Gastrocnemius medialis (tissue), 3 donors: ENCODE measurements around a stretch of chr20.

- PRO-cap: bidirectional peak, plus-strand start at chr20:50166321, minus-strand start at chr20:50166200
- RAMPAGE, long total RNA, 3 experiments: start-site peak on the minus strand in 1 of 3 experiments, at chr20:50166091-50166113 at its widest, 17 reads per replicate
These were observed 12.6 kb upstream of the PEDS1 start for GRCh38 chr20:50165948-50166687.

DNA sequence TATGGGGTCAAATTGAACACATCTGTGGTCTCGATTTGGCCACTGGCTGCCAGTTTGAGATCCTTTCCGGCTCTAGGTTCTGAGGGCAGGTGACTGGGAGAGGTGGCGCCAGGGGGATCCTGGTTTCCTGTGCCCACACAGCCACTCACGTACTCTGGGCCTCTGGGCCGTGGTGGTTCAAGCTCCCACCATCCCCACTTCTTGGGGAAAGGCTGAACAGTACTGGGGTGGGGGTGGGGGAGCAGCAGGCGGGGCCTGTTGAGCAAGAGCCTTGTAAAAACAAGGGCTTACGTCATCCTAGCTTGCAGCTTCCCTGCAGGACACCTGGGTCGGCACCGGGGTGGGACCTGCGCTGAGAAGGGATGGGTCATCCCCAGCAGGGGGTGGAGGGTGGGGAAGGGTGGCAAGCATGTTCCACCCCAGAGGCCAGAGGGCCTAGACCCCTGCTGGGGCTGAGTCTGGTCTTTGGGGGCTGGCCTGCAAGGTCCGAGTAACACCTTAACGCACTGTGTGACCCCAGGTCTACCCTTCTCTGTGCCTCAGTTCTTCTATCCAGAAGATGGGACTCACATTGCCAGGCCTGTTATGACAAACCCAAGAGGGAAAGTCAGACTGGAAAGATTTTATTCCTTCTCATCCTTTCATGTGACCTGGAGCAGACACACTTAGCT, 3.1 kb upstream of the CEBPB start:
- PRO-cap: no peak
- RAMPAGE, long total RNA, 3 experiments: no peak in any of the 3 experiments

DNA sequence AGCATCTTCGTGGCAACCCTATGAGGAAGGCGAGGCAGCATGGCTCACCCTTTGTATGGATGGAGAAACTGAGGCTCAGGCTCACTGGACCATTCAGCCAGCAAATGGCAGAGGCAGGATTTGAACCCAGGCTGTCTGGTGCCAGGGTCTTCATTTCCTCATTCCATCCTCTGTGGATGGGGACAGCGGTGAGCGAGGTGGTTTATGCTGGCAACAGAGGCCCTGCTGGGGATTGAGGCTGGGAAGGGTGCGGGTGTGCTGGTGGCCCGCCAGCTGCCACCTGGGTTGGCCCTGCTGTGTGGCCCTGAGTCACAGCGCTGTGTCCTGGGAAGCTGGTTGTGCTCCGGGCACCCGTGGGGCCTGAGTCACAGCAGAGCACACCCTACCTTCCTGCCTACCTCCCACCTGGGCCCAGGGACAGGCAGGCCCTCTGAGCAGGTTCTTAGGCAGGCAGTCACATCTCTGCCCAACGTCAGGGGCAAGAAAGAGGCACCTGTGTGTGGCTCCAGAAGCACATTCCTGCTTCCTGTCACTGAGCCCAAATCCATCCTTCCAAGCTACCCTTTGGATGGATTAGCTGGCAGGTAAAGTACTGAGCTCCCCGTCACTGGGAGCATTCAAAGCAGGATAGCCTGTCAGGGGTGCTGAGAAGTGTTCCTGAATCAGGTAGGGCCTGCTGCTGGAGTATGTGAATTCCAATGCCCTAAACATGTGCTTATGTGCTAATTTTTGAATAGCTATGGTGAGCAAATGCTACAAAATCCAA, 53.8 kb downstream of the CEBPB start:
- PRO-cap: no peak
- RAMPAGE, long total RNA, 3 experiments: no peak in any of the 3 experiments

- PRO-cap: no peak
- RAMPAGE, long total RNA, 3 experiments: no peak in any of the 3 experiments
These were observed 56.2 kb downstream of the CEBPB start for GRCh38 chr20:50246665-50247351.

DNA sequence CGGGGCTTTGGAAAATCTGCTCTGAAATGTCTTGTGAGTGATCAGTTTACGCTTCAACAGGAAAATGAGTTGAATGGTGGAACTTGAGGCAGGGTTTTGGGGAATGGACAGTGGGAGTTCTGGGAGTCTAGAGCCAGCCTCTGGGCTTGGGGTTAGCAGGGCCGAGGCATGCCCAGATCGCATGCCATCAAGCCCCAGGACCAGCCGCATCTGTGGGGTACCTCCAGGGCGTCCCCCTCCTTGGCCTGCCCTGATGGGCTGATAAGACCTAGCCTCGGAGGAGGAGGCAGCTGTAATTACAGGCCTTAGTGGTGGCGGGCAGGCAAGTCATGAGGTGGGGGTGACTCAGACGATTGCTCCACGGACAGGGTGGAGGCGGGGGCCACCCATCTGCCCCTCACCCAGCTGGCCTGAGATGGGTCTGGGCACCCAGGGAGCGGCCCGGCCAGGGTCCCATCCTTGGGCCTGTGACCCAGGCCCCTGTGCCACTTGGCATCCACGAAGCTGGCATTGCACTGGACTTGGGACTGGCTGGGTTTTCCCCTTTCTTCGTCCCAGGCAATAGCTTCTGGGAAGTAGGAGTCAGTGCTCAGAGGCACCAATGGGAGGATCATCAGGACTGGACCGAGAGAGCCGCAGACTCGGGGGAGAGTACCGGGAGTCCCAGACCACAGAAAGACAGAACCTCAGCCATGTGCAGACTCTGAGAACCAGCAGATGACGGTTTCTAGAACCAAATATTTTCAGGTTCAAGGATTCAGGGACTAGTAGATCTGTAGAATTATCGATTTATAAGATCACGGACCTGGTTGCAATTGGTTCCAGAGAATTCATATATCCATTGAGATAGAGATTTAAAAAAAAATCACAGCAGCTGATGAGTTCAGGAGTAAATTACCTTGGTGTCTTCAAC, 57.6 kb downstream of the CEBPB start:
- PRO-cap: no peak
- RAMPAGE, long total RNA, 3 experiments: no peak in any of the 3 experiments

DNA sequence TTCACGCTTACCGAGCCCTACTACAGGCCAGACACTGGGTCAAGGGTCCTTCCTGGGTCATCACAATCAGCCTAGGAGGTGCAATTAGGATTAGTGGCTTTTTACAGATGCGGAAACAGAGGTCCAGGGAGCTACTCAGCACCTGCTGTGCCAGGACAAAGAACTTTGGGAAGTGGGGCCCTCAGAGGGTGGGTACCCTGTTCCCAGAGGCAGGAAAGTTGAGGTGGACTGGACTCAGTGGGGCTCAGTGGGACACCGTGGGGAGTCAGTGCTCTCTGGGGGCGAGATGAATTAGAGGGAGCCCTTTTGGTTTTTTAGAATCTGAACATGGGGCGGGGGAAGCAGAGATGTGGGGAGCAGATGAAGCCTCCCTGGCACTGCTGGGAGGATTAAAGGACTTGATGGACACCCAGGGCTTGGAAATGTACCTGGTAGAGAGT, 77.3 kb downstream of the CEBPB start:
- PRO-cap: no peak
- RAMPAGE, long total RNA, 3 experiments: no peak in any of the 3 experiments

- PRO-cap: no peak
- RAMPAGE, long total RNA, 3 experiments: no peak in any of the 3 experiments
These were observed 84.9 kb downstream of the CEBPB start for GRCh38 chr20:50275473-50275961.

DNA sequence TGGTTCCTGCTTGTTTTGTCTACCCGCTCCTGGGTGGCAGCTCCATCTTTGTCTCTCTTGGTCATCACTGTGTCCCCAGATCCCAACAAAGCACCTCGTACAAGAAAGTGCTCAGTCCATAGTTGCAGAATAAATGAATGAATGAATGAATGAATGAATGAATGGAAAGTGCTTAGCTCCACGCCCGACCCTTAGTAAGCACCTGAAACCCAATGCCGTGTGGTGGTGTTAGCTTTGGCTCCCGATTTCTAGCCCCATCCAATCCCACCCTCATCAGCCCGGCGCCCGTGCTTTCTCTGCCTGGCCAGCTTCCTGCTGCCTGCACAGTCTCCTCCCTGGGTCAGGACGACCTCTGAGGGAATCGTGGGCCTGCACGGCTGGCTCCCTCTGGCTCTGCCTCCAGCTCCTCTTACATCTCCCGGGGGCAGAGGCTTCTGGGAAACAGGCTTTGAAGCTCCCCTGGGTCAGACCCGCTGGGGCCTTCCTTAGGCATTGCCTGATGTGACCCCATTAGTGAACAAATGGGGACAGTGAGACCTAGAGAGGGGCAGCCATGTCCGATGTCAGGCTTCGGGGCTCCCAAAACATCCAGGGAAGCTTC, 94.0 kb downstream of the CEBPB start:
- PRO-cap: bidirectional peak, plus-strand start at position 414 of the sequence, minus-strand start at position 353 of the sequence
- RAMPAGE, long total RNA, 3 experiments: no peak in any of the 3 experiments

- PRO-cap: bidirectional peak, plus-strand start at chr20:50308951, minus-strand start at chr20:50308635
- RAMPAGE, long total RNA, 3 experiments: no peak in any of the 3 experiments
These were observed 118.3 kb downstream of the CEBPB start for GRCh38 chr20:50308551-50309788.

DNA sequence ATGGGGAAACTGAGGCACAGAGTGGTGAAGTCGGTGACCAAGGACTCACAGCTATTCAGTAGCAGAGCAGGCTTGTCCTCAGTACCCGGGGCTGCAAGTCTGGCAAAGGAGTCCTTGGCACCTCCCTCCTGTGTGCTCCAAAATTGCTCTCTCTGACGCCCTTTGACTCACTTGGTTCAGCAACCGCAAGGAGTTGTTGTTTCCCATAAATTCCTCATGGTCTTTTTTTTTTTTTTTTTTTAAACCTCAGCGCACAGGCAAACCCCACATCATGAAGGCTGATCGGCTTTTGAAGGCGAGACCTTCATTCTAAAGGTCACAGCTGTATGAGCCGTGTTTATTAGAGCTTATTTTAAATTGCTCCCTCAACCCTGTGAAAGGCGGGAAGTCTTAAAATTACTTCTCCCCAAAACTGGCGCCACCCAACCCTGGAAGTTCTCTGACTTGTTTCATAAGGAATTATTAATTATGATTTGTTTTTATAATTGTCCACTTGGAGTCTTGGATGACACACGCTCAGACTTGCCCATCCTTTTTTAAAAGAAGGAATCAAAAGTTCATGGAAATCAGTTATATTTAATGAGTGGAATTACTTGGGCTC, 143.3 kb downstream of the CEBPB start:
- PRO-cap: no peak
- RAMPAGE, long total RNA, 3 experiments: no peak in any of the 3 experiments

- PRO-cap: no peak
- RAMPAGE, long total RNA, 3 experiments: no peak in any of the 3 experiments
These were observed 9.3 kb downstream of the PTPN1 start for GRCh38 chr20:50519406-50520025.

GRCh38 chr20:50537793-50538605, 27.8 kb downstream of the PTPN1 start:
- PRO-cap: no peak
- RAMPAGE, long total RNA, 3 experiments: no peak in any of the 3 experiments

DNA sequence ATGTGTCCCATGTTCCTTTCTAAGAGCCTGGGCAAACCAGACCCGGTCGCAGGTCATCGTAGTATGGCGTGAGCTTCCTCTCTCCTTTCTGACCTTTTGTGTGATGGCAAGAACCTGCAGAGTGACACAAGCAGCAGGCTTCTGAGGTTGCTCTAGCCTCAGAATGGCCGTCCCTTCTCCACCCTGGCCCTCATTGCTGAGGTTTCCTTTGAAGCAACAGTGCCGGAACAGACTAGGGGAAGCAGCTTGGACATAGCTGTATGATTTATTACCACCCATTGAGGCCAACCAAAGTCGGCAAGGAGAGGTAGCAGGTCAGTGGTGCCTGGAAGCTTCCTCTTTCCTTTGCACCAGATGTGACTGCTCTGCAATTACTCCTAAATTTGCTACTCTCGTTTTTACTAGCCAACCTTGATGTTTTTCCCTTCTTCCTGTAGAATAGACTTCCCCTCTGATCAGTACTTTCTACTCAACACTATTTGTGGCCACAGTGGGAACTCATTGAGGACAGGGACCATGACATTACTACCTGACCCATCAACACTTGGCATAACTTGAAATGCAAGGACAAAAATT, 31.4 kb downstream of the PTPN1 start:
- PRO-cap: no peak
- RAMPAGE, long total RNA, 3 experiments: no peak in any of the 3 experiments

DNA sequence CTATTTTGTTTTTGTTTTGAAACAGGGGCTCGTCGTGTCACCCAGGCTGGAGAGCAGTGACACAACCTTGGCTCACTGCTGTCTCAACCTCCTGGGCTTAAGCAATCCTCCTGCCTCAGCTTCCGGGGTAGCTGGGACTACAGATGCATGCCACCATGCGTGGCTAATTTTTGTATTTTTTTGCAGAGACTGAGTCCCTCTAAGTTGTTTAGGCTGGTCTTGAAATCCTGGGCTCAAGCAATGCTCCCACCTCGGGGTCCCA, 19.3 kb upstream of the RIPOR3 start:
- PRO-cap: no peak
- RAMPAGE, long total RNA, 3 experiments: no peak in any of the 3 experiments

- PRO-cap: no peak
- RAMPAGE, long total RNA, 3 experiments: no peak in any of the 3 experiments
These were observed 1.0 kb downstream of the PARD6B start for GRCh38 chr20:50732395-50732841.

DNA sequence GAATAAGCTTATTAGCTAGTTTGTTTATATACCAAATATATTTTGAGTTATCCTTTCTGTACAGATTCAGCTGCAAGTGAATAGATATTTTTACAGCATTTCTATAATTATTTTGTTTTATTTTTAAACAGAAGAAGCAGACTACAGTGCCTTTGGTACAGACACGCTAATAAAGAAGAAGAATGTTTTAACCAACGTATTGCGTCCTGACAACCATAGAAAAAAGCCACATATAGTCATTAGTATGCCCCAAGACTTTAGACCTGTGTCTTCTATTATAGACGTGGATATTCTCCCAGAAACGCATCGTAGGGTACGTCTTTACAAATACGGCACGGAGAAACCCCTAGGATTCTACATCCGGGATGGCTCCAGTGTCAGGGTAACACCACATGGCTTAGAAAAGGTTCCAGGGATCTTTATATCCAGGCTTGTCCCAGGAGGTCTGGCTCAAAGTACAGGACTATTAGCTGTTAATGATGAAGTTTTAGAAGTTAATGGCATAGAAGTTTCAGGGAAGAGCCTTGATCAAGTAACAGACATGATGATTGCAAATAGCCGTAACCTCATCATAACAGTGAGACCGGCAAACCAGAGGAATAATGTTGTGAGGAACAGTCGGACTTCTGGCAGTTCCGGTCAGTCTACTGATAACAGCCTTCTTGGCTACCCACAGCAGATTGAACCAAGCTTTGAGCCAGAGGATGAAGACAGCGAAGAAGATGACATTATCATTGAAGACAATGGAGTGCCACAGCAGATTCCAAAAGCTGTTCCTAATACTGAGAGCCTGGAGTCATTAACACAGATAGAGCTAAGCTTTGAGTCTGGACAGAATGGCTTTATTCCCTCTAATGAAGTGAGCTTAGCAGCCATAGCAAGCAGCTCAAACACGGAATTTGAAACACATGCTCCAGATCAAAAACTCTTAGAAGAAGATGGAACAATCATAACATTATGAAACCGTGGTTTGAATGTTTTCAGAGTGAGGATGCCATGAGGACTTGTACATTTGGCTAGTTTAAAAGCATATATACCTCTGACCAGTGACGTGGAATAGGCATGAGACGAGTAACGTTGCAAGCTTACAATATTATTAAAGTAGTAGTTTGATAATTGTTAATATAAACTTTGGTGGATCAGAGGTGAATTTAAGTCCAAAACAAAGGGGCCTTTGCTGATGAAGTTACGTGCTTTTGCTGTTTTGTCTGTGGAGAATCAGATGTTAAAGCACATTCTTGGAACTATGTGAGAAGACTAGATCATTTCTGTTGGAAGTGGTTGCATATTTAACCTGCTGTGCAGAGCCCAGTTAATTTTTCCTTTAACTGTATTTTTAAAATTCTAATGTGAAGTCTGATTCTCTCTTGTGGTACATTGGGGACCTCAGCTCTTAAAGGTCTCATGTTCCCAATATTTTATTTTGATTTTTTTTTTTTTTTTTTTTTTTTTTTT, 18.7 kb downstream of the PARD6B start:
- PRO-cap: no peak
- RAMPAGE, long total RNA, 3 experiments: no peak in any of the 3 experiments

GRCh38 chr20:50840573-50841037, 45.7 kb downstream of the BCAS4 start:
- PRO-cap: no peak
- RAMPAGE, long total RNA, 3 experiments: no peak in any of the 3 experiments

- PRO-cap: no peak
- RAMPAGE, long total RNA, 3 experiments: no peak in any of the 3 experiments
These were observed 30.1 kb downstream of the KCNG1 start for GRCh38 chr20:50992808-50993297.

GRCh38 chr20:51507593-51507792, 35.0 kb downstream of the NFATC2 start:
- PRO-cap: no peak
- RAMPAGE, long total RNA, 3 experiments: no peak in any of the 3 experiments

DNA sequence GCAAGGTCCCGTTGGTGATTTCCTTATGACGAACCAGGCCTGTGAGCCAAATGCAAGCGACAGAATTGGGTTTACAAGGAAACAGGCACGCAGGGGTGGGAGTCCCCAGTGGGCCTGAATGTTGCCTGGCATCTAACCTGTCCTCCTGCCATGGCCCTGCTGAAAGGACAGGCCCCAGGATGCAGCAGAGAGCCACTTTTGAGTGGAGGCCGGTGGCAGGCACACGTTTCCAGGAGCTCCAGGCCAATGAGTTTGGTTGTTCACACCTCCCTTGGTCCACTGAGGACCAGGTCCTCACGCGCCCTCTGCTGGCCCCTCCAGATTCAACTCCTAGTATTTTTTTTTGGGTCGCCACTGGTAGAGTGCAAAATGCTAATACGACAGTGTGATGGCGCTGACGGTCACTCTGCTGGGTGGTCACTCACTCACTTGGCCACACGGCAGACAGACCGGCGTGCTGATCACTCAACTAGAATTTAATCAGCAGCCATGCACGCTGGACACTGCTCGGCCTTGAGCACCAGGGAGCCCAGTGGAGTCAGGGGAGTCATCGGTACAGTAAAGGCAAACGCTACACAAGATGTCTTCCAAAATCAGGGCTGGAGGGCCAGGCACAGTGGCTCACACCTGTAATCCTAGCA, 81.7 kb upstream of the NFATC2 start:
- PRO-cap: no peak
- RAMPAGE, long total RNA, 3 experiments: no peak in any of the 3 experiments